SJCRH30 (cell line): ENCODE measurements around a stretch of chr17.

GRCh38 chr17:30644693-30645102, 167.5 kb downstream of the GOSR1 start:
- RAMPAGE, long total RNA: no peak

DNA sequence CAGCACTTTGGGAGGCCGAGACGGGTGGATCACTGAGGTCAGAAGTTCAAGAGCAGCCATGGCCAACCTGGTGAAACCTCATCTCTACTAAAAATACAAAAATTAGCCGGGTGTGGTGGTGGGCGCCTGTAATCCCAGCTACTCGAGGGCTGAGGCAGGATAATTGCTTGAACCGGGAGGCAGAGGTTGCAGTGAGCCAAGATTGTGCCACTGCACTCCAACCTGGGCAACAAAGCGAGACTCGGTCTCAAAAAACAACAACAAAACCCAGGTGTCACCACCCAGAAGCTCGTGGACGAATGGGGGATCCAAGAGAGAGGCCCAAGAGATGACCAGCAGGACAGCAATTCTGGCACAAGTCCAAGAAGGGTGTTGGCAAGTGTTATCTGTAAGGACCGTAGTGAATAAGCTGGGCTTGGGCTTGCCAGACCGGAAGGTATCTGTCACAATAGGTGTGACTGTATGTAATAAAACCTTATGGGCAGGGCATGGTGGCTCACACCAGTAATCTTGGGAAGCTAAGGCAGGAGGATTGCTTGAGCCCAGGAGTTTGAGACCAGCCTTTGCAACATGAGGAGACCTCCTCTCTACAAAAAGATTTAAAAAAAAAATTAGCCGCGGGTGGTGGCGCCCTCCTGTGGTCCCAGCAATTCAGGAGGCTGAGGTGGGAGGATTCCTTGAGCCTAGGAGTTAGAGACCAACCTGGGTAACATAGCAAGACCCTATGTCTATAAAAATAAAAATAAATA, 1.2 kb upstream of the CRLF3 start:
- RAMPAGE, long total RNA: no peak

DNA sequence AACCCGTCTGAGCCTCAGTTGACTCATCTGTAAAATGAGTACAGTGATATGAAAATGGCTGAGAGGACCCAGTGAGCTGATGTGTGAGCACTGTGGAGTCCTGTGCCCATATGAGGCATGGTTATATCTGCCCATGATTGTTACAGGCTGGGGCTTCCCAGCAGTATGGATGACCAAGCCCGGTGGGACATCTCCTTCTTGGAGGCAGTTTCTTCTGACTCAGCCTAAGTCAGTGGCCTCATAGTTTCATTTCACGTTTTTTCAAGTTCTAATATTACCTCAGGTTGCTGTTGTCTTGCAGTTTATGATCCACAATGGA, 4.7 kb downstream of the ADAP2 start:
- RAMPAGE, long total RNA: no peak

DNA sequence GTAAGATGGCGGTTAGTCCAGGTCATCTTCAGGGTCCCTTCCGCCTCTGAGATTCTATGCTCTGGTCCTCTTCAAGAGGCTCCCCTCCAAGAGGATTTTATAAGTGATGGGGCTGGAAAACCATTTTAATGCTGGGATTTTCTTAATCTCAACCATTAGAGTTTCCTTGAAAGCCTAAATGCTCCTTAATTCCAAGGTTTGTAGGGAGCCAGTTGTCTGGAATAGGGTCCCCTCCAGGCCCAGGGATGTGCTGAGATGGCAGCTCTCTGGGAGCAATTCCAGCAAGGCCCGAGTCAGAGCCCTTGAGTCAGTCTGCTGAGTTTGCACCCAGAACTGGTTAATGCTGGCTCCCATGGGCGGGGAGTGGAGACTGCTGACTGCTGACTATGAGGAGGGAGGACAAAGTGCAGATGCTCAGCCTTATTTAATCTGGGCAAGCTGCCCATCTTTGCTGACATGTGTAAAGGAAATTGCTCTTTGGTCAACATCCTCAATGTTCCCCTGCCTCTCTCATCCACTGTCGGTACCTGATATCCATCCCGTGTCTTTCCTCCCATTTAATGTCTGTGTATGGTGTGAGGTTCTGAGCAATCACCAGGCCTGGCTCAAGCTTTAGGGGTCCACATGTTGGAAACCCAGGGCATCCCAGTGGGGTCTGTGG, 20.2 kb upstream of the RNF135 start:
- RAMPAGE, long total RNA: no peak

GRCh38 chr17:31256944-31257446, 40.0 kb downstream of the OMG start:
- RAMPAGE, long total RNA: no peak

DNA sequence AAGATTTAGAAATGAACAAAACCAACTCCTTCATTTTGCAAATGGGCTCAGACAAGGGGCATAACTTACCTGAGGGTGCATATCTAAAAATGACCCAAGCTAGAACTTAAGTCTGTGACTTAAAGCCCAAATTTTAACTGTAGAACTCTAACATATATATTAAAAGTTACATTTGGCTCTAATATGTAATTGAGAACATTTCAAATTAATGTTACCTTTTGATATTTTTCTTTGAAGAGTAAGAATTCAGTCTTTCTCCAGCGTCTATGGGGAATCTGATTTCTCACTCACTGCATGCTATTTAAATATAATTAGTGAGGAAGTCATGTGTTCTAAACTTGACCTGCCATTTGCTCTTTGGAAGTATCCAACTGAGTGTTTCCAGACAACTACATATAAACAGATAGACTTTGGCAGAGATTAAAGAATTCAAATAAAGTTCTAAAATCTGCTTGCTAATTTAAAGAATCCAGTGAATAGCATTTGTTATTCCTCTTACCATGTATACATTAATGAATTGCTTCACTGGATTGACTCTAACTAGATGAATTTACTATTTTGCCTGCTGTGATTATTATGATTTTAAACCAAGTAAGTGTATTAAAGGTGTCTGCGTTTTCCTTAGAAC, 23.6 kb downstream of the OMG start:
- RAMPAGE, long total RNA: no peak

DNA sequence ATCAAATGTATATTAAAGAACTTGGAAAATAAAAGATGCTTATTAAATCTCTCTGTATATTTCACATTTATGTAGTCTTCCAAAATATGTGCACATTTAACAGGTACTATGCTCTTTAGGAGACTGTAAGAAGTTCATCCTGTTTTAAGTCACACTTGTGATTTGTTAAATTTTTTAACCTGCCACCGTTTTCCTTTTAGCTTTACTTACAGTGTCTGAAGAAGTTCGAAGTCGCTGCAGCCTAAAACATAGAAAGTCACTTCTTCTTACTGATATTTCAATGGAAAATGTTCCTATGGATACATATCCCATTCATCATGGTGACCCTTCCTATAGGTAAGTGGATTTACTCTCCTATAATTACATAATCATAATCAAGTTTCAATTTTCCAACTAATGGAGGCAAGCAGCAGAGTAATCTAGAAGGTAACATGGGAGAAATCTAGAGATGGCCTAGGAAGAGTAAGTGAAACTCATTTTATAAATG, 28.6 kb upstream of the EVI2A start:
- RAMPAGE, long total RNA: no peak

- RAMPAGE, long total RNA: no peak
These were observed 745 bp downstream of the RAB11FIP4 start for GRCh38 chr17:31392196-31392643.

- RAMPAGE, long total RNA: no peak
These were observed 65.9 kb downstream of the RAB11FIP4 start for GRCh38 chr17:31457175-31458062.

DNA sequence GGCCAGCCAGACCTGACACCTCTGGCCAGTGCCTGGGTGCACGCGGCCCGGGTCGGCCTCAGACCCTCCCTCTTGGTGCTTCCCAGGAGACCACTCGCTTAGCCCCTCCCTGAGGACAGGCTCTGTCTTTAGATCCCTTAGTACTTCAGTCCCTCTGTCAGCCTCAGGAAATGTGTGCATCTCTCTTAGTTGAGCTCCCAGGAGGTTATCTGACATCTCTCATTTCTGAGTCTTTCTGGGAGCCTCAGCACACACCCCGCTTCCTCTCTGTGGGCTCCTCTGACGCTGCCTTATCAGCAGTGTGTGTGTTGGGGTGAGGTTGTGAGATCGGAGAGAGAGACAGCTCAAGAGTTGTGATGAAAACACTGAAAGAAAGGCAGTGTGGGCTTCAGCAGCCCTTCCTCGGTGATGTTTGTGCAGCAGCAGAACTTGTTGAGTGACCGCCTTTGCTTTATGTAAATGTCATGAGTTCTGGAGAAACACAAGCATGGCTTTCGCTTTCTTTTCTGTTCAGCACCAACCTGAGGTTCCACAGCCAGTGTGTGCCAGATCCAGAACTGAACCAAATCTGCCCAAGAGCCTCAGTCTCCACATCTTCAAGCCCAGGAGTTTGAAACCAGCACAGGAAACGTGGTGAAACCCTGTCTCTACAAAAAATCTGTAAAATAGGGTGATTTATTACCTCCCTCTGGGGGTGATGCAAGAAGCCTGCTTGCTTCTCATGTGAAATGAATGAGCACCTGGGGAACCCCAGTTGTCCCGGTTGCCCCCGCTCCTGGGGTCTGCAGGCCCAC, 117.3 kb downstream of the RAB11FIP4 start:
- RAMPAGE, long total RNA: no peak

DNA sequence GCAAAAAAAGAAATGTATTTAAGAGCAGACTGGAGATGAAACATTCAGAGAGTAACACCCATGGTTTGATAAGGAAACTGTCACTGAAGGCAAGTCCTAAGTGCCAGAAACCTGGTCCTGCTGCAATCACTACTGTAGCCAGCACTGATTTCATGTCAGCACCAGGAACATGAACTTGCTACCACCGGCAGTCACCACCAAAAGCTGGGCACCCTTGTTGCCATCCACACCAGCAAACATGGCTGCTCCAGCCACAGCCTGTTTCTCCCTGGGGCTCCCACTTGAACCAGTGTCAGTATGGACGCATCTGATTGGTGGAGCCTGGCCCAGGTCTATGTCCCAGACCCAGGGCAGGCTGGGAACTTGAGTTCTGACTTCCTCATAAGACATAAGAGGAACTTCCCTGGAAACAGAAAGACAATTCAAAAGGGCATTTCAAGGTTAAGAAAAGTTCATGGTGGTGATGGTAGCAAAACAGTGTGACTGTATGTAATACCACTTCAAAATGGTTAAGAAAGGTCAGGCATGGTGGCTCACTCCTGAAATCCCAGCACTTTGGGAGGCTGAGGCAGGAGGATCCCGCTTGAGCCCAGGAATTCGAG, 56.5 kb downstream of the COPRS start:
- RAMPAGE, long total RNA: no peak

GRCh38 chr17:31999947-32000384, 7.2 kb upstream of the LRRC37B start:
- RAMPAGE, long total RNA: no peak

DNA sequence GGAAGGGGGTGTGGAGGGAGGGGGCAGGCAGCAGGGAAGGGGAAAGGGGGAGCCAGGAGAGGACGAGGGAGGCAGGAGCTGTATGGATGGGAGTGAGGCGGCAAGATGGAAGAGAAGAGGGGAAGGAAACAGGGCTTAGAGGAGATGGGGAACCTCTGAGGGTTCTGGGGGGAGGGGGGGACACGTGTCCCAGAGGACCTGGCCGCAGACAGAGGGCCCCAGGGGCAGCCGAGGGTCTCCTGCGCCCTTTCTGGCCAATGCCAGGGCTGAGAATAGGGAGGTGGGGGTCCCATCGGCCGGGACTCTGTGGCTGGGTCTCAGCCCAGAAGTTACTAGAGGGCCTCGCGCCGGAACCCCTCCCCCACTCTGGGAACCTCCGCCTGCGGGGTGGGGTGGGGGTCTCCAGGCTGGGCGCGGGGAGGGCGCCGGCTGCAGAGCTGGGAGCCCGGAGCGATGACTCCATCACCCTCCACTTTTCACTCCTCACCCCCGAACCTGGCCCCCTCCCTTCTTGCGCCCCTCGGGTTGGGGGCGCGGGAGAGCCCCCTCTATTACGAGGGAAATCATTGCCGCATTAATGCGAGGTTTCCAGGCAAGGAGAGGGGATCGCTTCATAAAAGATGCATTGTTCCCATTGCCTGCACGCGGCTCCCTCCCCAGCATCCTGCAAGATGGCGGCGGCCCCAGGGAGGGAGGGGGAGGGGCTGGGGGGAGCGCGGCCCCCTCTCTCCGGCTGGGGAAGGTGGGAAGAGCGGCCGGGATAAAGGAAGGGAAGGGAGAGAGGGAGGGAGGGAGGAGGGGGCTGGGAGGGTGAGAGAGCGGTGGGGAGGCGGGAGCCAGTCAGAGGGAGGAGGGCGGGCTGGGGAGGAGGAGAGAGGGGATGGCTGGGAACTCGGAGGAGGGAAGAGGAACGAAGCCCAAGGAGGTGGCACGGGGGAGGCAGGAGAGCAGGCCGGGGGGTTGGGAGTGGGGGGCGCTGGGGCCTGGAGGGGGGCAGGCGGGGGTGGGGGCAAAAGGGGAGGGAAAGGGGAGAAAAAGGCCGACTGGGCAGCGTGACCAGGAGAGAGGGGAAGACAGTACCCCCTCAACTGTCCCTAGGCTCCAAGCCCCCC, 58.4 kb upstream of the RHOT1 start:
- RAMPAGE, long total RNA: no peak

- RAMPAGE, long total RNA: no peak
These were observed 17.6 kb downstream of the RHOT1 start for GRCh38 chr17:32159792-32160491.

DNA sequence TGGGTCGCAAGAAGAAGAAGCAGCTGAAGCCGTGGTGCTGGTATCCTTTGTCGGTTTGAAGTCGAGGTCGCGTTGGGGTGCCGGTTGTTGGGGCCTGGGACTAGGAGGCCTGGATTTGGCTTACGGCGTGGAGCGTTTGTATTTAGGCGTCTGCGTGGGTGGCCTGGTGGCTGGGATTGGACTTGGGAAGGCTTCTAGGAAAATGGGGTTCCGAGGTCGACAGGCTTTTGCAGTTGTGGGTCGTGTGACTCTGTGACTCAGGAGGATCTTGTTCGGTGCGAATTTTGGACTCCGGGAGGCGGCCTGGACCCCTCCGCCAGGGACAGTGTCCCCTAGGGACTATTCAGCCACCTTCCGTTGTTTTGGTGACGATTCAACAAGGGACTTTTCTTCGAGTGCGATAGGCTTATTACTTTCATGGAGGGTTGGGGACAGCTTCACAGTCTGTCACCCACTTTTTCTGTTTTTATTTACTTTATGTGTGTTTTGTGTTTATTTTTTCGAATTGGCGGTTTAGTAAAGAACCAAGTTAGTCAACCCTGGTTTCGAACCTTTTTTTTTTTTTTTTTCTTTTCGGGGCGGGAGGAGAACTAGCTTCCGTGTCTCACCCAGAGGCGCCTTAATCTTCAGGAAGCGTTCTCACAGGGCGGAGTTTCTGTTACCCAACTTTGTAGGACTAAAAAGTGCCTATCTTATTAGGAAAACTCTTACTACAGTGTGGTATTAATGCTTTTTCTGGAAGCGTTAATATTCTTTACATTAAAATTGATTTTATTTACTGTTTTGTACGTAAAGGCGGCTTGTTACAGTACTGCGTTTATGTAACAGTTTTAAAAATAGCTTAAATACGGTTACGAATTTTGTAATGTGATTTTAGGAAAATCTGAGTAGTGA, 577 bp downstream of the ZNF207 start:
- RAMPAGE, long total RNA: no peak

- RAMPAGE, long total RNA: no peak
These were observed 31.7 kb downstream of the ZNF207 start for GRCh38 chr17:32381545-32382210.

DNA sequence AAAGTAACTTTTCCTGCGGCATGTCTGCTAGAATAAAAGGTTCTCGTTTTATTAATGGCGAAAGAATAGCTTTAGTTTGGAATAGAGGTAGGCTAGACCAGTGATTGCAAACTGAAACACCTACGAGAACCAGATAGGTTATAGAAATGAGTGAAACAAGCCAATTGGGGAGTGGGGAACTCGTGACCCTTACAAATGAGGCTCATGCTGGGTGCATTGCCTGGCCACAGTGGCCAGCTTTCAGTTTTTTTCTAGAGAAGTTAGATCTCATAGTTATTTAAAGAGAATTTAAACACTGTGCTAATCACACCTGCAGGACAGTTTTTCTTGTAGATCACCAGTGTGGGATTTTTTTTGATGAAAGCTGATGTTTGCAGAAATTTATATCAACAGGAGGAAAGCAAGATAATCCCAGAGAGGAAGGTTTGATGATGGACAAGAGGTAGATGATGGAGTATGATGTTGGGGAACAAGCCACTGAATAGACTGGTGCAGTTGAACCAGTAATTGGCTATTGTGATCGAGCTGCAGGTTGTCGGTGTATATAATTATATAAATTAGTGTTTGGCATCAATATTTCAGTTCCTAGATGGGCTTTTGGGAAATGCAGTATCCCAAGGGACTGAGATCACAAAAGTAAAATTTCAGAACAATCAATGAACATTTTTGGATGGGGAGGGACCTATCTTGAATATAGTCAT, 36.5 kb downstream of the ZNF207 start:
- RAMPAGE, long total RNA: no peak

- RAMPAGE, long total RNA: no peak
These were observed 930 bp upstream of the CDK5R1 start for GRCh38 chr17:32485765-32486361.

- RAMPAGE, long total RNA: no peak
These were observed 16.8 kb downstream of the CDK5R1 start for GRCh38 chr17:32503252-32504373.

GRCh38 chr17:32511086-32511815, 24.5 kb downstream of the CDK5R1 start:
- RAMPAGE, long total RNA: no peak